HTERT-HM (cell line): ENCODE measurements around a stretch of chr21.

- RRBS = no CpG with 5 or more reads among the region's 6 CpGs
Measured at GRCh38 chr21:37590331-37590689, 223.7 kb downstream of the DYRK1A start.

DNA sequence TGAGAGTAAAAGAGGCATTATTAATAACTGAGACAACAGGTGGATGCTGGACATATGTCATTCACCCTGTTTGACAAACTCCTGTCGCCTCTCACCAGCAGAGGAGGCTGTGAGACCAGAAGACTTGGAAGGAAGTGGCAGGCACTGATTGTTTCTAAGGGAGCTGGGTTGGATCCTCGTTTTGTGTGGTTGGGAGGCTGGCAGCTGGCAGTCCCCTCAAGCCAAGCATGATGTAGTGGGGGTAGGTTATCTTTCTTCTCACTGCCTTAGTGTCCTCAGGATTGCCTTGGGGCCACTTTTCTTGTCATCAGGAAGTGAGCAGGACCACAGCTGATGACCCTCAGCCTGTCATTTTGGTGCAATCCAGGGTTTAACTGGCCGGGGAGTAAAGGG is 86.5 kb upstream of the KCNJ15 start:
- RRBS = no CpG with 5 or more reads among the region's 3 CpGs

GRCh38 chr21:38240949-38241679 is 15.7 kb upstream of the KCNJ15 start:
- RRBS = no CpG with 5 or more reads among the region's 9 CpGs

GRCh38 chr21:38266724-38267080 is 9.9 kb downstream of the KCNJ15 start:
- RRBS = no CpG with 5 or more reads among the region's 1 CpG

DNA sequence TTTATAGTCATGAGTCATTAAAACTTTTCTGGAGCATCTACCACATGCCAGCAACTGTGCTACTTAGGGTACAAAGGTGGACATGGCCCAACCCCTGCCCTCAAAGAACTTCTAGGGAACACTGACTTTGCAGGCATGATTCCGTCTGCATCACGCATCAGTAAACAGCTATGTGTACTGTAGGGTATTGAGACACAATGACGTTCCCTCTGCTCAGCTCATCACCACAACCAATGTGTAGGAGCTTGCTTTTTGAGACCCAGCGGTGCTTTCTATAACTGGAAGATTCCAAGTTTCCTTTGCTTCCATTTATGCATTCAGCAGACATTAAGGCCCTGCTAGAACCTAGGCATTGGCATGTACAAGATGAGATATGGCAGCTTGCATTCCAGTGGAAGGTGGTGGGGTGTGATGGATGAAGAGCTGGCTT is 21.1 kb downstream of the KCNJ15 start:
- RRBS = no CpG with 5 or more reads among the region's 4 CpGs

DNA sequence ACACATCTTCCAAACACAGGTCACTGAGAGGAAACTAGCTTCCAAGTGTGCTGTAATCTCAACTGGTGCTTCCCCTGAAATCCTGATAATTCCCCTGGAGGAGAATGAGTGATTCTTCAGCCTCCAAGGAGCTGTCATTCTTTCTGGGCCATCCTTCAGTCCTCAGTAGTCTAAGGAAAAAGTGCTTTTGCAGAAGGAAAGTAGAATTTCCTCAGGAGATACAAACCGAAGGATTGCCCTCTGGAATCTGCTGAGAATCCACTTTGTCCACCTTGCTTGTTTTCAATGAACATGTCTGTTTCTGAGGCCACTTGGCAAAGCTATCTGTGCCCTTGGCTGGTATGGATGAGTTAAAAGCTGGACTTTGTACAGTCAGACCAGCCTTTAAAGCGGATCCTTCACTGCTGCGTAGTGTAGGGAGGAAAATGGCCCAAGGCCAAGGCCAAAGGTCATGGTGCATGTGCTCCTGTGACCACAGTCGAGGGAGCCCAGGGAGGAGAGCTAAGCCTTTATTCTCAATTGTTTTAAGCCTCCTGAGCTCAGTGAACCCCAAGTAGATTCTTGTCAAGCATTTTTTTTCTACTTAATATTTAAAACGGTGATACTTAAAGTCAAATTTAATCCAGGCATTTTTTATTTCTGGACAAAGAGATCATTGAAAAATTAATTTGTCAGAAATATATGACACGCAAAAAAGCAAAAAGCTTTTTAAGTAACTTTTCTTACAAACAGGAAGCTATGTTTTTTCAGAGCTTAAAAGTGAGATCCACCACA is 36.9 kb downstream of the KCNJ15 start:
- RRBS = no CpG with 5 or more reads among the region's 6 CpGs

- RRBS = no CpG with 5 or more reads among the region's 13 CpGs
Measured at GRCh38 chr21:38299894-38300688, 43.3 kb downstream of the KCNJ15 start.

- RRBS = no CpG with 5 or more reads among the region's 12 CpGs
Measured at GRCh38 chr21:38349012-38349879, 92.5 kb downstream of the KCNJ15 start.

DNA sequence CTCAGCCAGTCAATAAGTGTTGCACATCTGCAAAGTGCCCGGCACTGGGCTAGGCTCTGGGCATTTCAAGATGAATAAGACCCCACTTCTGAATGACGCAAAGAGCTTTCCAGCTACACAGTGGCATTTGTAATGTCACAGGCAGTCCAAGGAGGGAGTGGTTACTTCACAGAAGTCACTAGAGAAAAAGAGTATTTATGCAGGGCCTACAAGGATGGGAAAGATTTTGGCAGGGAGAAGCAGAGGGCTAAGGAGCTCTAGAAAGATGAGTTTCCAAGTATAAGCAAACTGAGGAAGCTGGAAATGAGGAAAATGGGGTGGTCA is 93.3 kb downstream of the KCNJ15 start:
- RRBS = no CpG with 5 or more reads among the region's 2 CpGs

DNA sequence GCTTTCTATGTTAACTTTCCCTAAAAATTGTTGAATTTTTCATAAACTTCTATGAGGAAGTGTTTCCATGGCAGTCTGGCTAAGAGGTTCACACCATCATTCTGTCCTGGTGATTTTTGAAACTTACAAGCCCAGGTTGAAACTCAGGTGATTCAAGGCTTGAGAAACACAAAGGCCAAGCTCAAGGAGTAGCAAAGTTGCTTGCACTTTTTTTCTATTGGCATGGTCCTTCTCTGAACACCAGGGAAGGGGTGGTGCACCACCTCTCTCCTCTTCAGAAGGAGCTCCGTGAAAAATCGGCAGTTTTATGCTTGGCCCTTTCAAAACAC is 43.1 kb downstream of the ERG start:
- RRBS = no CpG with 5 or more reads among the region's 2 CpGs

- RRBS = no CpG with 5 or more reads among the region's 4 CpGs
Measured at GRCh38 chr21:38808366-38809092, 2.8 kb downstream of the ETS2 start.

DNA sequence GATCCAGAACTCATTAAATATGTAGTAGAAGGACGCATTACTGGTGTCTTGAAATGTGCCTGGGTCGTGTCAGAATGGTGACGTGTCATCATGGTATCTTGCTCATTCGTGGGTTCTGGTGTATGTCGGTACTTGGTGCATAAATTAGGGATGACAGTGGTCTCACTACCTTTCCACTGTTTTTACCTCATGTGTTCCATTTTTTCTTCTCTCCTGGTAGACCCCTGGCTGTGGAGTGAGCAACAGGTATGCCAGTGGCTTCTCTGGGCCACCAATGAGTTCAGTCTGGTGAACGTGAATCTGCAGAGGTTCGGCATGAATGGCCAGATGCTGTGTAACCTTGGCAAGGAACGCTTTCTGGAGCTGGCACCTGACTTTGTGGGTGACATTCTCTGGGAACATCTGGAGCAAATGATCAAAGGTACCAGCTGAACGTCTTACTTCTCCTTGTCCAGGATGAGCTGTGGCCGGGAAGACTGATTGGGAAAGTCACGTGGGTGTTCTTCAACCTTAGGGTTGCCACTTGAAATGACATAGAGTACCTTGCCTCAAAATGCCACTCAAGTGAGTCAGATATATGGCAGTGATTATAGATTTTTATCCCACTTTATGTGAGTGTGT is 8.9 kb downstream of the ETS2 start:
- RRBS = no CpG with 5 or more reads among the region's 11 CpGs

DNA sequence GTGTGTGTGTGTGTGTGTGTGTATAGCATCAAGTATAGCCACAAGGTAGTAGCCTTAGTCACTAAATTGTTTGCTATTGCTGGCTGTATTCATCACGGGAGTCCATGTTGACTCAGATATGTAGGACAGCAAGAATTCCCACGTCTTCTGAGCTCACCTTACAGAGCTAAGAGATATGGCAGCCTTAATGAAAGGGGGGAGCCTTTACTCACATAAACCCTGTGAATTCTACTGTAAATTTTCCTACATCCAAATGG is 9.4 kb downstream of the ETS2 start:
- RRBS = no CpG with 5 or more reads among the region's 2 CpGs

DNA sequence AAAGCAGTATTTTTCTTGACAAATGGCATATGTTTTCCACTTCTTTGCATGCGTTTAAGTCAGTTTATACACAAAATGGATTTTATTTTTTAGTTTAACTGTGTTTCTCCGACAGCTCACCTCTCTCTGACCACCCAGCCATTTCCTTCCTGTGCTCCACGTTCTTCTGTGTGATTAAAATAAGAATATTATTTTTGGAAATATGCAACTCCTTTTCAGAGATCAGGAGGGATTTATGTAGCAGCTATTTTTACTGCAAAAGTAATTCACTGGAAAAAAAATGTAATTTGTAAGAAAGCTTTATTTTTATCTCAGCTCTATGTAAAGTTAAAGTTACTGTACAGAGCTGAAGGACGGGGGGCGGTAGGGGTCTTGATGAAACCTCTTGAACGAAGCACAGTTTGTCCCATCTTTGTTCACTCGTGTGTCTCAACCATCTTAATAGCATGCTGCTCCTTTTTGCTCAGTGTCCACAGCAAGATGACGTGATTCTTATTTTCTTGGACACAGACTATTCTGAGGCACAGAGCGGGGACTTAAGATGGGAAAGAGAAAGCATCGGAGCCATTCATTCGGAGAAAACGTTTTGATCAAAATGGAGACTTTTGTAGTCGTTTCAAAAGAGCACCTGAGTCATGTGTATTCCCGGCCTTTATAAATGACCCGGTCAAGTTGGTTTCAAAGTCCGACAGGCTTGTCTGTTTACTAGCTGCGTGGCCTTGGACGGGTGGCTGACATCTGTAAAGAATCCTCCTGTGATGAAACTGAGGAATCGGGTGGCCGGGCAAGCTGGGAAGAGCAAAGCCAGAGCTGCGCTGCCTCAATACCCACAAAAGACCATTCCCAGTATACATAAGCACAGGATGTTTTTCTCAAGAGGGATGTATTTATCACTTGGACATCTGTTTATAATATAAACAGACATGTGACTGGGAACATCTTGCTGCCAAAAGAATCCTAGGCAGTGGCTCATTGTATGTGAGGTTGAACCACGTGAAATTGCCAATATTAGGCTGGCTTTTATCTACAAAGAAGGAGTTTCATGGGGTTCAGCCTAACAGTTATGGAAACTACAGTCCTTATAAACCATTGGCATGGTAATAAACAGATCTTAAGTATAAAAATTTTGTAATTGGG is 18.4 kb downstream of the ETS2 start:
- RRBS = no CpG with 5 or more reads among the region's 22 CpGs

- RRBS = no CpG with 5 or more reads among the region's 2 CpGs
Measured at GRCh38 chr21:38830526-38831147, 24.9 kb downstream of the ETS2 start.

- RRBS = 55% methylated on average over 3 of the region's 6 CpGs
Measured at GRCh38 chr21:38848029-38848535, 42.4 kb downstream of the ETS2 start.

GRCh38 chr21:38910263-38911345 is 104.9 kb downstream of the ETS2 start:
- RRBS = no CpG with 5 or more reads among the region's 15 CpGs

DNA sequence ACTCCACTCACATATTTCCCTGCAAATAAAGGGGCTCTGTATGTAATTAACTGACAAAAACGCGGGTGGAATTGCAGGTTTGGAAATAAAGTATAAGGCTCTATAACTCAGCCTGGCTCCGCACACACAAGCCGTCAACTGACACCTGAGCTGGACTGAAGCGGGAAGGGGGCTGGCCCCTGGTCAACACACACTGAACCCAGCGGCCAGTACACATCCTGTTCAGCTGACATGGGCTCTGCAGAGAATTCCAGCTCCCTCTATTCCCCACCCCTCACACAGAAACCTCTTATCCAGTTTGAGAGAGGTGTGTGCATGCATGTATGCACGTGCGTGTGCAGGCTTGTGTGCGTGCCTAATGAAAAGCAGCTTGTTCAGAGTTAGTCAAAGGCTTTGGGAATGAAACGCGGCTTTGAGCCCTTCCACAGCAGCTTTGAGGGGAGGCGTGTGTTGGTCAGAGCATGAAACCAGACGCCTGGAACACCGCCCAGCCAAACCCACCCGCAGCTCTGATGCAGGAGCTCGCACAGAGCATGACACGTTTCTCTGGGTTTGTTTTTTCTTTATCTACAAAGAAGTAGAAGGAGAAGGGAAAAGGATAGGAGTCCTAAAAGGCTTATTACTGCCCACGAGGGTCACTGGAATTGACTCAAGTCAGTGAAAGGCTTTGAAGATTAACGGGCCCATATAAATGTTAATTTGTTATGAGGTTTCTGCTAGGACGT is 184.1 kb downstream of the ETS2 start:
- RRBS = no CpG with 5 or more reads among the region's 20 CpGs

DNA sequence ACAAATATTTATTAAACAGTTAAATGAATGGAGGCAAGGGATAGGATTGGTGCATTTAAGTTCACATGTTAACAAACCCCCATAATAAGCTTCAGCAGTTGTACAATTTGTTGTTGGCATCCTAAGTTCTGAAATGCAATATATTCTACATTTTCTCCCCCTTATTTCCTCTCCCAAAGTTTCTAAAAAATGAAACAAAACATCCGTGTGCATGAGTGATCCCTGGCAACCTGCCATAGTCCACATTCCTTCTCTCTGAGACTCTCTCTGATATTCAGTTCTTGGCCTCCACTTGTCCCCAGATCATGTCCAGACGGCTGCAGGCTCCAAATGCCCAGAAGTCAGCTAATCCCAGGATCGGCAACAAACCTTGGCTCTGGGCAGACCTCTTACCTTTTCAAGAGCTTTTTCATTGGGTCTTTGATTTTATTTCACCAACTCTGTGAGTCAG is 187.8 kb downstream of the ETS2 start:
- RRBS = no CpG with 5 or more reads among the region's 3 CpGs

DNA sequence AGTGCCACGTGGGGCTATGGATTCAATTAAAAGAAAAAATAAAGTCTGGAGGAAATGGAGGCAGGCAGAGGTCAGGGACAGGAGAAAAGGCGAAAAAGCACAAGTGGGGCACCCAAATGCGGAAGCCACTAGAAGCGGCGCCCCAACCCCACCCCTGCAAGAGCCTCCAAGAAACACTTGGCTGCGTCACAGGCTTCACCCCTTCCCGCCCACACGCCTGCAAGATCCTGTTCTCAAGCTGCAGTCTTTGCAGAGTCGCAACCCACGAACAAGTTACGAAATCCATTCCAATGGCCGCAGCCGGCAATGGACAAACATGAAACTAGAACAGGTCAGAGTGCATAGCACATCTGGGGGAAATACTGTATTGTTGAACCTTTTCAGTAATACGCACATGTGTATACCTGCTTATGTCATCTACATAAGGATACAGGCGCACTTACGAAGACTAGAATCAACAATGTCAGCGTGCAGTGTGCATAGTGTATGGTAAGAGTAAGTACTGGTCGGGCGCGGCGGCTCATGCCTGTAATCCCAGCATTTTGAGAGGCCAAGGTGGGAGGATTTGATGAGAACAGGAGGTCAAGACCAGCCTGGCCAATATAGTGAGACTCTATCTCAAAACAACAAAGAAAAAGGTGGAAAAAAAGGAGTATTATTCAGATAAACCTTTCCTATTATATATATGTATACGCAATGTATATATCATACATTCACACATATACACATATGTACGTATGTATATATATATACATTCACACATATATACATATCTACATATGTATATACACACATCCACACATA is 103.5 kb downstream of the PSMG1 start:
- RRBS = no CpG with 5 or more reads among the region's 23 CpGs